WTC11 (cell line): ENCODE measurements around a stretch of chr12.

- PRO-cap, result no peak
These were observed 68.6 kb downstream of the NCOR2 start for GRCh38 chr12:124498821-124499241.

DNA sequence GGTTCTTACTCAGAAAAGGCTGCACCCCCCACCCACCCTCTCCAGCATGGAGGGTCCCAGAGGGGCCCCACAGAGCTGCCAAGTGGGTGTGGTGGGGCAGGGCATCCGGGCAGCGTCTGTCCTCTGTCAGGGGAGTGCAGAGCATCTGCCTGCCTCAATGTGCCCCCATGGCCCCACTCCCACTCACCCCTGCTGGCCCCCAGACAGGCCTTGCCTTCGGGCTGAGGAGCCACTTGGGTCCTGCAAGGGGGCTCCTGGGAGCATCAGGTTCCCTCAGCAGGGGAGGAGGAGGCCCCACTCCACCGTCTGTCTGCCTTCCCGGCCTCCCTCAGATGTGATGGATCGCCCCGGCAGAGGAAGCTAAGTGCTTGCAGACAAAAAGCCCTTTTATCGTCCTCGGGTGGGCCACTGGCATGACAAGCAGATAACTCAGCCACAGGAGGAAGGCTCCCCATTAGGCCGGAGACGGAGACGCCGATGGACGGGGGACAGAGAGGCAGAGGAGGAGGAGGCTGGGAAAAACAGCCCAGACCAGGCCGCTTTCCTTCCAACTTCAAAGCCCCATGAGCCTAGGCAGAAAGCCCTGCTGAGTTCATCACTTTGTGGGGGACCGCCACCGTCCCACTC is 35.1 kb downstream of the NCOR2 start:
- PRO-cap, result no peak

DNA sequence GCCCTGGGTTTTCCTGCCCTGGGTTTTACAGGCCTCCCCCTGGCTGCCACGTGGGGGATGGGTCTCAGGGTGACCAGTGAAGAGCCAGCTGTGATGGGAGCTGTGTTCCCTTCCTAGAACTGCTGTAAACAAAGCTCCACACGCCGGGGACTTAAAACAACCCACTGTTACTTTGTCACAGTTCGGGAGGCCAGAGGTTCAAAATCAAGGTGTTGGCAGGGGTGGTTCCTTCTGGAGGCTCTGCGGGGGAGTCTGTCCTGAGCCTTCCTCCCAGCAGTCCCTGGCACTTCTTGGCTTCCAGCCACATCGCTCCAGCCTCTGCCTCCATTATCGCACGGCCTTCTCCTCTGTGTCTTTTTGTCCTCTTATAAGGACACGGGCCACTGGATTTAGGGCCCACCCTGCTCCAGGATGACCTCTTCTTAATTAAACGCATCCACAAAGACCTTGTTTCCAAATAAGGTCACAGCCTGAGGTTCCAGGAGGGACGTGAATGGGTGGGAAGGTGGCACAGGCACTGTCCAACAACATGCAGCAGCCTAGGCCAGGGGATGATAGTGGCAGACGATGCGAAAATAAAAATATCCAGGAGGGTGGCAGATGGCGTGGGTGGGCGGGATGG is 10.2 kb downstream of the NCOR2 start:
- PRO-cap, result no peak

DNA sequence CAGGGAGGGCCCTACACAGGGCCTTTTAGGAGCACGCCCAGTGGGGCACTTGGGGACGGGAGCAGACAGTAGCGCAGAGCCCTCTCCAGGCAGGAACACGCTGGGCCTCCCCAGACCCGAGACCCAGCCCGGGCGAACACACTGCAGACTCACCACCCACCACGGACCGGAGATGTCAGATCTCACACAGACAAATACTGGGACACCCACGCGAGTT is 529 bp upstream of the NCOR2 start:
- PRO-cap, result bidirectional peak, plus-strand start at position 40 of the sequence, minus-strand start outside the sequence

DNA sequence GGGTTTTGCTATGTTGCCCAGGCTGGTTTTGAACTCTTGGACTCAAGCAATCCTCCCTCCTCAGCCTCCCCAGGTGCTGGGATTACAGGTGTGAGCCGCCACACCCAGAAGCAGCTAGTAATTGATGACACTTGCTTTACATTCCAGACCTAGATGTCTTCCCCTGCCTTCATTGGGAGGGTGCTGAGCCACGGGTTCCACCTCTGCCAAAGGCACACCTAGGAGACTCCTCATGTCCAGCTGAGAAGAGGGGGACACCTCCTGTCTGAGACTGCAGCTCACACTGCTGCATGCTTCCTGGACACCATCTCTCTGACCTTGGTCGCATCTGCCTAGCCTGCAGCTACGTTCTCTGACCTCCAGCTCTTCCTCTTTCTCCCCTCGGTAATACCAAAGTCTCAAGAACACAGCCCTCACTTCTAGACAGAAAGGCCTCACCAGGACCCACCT is 20.0 kb upstream of the NCOR2 start:
- PRO-cap, result no peak

DNA sequence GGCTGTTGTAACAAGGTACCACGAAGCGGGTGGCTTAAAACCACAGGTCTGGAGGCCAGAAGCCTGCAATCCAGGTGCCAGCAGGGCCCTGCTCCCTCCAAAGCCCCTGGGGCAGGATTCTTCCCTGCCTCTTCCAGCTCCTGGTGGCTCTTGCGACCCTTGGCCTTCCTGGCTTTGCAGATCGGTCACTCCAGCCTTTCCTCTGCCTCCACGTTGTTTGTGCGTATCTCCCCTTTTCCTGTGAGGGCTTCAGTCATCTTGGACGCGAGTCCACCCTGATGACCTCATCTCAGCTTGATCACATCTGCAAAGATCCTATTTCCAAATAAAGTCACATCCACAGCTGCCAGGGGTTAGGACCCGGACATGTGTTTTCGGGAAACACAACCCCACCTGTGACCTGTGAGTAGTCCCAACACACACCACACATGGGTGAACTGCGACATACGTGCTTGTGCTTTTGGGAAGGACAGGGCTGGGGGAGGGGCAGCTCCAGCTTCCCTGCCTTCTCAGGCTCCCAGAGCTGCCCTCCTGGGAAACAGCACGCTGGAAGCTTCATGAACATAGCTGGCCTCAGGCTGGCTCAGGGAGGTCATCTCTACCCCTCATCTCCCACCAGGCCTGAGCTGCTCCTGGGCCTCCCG is 114.5 kb upstream of the NCOR2 start:
- PRO-cap, result no peak

- PRO-cap, result no peak
These were observed 121.1 kb downstream of the SCARB1 start for GRCh38 chr12:124742498-124743122.

DNA sequence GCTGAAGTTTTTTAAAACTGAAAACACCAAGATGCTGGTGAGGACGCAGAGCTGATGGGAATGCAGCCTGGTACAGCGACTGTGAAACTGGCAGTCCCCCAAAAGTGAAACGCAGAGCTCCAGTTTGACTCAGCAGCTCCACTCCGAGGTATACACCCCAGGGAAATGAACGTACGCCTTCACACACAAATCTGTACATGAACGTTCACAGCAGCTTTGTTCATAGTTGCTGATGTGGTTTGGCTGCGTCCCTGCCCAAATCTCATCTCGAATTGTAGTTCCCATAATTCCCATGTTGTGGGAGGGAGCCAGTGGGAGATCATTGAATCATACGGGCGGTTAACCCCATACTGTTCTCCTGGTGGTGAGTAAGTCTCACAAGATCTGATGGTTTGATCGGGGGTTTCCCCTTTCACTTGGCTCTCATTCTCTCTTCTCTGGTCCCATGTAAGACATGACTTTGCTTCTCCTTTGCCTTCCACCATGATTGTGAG is 89.0 kb downstream of the SCARB1 start:
- PRO-cap, result no peak

GRCh38 chr12:124911396-124911652 is 3.1 kb downstream of the UBC start:
- PRO-cap, result no peak

GRCh38 chr12:124916251-124916678 is 1.8 kb upstream of the UBC start:
- PRO-cap, result no peak

DNA sequence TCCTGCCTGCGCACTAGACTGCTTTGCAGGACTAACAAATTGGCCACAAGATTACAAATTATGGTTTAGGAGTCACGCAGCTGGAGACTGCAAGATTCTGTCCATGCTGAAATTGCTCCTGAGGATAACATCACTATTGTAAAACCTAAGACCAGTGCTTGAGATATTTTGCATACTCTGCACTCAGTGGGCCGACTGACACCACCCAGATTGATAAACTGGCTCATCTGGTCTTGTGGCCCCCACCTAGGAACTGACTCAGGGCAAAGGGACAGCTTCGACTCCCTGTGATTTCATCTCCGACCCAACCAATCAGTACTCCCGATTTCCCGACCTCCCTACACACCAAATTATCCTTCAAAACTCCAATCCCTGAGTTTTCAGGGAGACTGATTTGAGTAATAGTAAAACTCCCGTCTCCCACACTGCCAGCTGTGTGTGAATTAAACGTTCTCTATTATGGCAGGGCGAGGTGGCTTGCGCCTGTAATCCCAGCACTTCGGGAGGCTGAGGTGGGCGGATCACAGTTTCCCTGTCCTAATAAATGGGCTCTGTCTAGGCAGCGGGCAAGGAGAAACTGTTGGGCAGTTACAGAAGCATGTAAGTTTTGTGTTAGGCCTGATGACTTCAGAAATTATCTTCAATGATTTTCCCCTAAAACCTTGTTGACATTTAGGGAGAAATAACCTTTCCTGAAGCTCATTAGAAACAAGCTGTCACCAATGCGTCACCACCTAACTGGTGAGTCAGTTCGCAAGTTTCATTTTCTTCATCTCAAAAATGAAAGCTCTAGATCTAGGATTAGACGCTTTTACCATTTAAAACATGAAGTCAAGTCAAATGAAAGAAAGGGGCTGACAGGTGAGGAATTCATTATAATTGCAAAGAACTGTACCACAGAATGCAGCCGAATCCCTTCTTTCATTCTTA is 5.4 kb upstream of the UBC start:
- PRO-cap, result no peak

GRCh38 chr12:124928098-124928999 is 13.9 kb upstream of the UBC start:
- PRO-cap, result no peak

DNA sequence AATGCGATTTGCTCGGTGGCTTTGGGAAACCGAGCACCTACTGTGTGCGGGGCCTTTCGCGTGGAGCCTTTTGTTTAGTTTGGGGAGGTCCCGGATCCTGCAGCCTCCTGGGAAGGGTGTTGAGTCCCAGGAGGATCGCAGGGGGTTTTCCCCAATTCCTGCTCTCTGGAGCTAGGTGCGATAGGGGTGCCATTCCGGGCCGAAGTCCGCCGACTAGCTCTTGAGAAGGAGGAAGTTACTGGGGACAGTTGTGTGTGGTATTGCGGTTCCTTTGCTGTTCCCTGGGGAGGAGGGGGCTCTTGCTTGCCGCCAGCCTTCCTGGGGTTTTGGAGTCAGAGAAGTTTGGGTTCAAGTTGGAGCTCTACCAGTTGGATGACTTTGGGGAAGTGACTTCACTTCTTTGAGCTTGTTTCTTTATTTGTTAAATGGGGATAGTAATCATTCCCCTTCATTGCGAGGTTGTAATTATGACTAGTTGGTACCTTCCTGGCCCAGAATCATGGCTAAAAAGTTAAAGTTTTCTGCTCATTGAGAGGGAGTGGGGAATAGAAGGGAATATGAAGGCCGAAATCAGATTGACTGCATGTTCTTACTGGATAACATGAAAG is 1.2 kb downstream of the BRI3BP start:
- PRO-cap, result no peak

GRCh38 chr12:125973913-125974112 is 787.6 kb downstream of the TMEM132B start:
- PRO-cap, result no peak

DNA sequence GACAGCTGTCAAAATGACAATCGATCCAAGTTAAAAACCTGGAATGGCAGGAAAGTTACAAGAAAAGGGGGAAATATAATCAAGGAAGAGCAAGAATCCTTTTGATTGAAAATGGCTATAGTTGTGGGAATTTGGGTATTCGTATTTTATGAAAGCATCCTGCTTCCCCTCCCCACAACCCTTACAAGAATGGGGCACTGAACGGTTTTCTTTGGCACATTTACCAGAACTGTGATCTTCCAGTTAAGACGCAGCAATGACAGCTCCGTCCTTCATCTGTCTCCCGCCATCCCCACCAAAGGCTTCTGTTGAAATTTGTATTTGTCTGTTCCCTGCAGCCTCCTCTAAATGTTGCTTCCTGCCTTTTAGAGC is 738.6 kb upstream of the TMEM132C start:
- PRO-cap, result no peak

- PRO-cap, result no peak
These were observed 558.9 kb upstream of the TMEM132C start for GRCh38 chr12:127708089-127708378.

DNA sequence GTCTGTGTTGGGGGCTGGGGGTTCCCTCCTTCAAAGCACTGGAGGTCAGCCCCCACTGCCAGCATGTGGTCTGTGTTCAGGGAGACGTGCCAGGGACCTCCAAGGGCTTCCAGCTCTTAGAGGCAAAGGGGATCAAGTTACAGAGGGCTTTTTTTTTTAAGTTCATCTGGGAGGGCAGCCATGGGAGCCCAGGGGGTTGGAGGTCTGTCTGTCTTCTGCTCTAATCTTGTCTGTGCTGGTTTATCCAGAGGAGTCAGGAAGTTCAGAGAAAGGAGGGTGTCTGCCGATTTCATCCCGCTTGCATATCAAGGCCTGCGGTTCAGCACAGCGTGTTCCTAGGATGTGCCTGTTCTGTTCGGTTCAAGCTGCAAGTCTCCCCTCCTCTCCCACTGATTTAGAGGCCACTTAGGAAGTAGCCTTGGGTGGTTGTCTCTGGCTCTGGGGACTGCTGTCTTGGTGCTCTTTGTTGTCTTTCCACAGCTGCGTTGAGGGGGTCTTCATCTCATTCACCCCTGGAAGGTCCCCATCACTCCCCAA is 72.2 kb downstream of the TMEM132C start:
- PRO-cap, result no peak

- PRO-cap, result no peak
These were observed 77.9 kb downstream of the SLC15A4 start for GRCh38 chr12:128745934-128746264.

DNA sequence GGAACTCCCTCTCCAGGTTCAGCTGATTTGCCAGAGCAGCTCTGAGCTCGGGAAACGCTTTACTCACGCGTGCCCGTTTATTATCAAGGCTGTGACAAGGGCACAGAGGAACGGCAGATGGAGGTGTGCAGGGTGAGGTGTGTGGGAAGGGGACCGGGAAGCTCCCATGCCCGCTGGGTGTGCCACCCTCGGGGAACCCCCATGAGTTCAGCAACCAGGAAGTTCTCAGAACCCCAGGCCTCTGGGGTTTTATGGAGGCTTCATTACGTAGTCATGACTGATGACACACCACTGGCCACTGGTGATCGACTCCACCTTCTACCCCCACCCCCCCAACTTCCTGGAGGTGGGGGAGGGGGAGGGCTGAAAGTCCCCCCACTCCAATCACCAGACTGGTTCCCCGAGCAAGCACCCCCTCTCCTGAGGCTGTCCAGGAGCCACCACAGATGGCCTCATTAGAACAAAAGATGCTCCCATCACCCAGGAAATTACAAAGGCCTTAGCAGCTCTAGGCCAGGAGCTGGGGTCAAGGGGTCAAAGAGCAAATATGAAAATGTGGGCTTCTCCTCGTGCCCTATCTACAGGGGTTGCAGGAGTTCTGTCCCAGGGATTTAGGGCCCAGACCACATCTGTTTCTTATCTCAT is 31.8 kb downstream of the SLC15A4 start:
- PRO-cap, result no peak

GRCh38 chr12:128803632-128804215 is 20.0 kb downstream of the SLC15A4 start:
- PRO-cap, result no peak